Cardiac atrium fibroblast (primary cell): ENCODE measurements around the genes TCEAL8 and SLC25A53.

DNA sequence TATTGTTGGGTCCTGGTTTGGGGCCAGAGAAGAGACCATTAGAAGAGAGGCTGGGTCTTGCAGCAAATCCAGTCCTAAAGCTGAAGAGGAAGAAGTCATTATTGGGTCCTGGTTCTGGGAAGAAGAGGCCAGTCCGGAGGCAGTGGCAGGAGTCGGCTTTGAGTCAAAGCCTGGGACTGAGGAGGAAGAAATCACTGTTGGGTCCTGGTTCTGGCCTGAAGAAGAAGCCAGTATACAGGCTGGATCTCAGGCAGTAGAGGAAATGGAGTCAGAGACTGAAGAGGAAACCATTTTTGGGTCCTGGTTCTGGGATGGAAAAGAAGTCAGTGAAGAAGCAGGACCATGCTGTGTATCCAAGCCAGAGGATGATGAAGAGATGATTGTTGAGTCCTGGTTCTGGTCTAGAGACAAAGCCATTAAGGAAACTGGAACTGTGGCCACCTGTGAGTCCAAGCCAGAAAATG lies 5.1 kb downstream of the GPRASP1 start:
- RAMPAGE, long total RNA: no peak

DNA sequence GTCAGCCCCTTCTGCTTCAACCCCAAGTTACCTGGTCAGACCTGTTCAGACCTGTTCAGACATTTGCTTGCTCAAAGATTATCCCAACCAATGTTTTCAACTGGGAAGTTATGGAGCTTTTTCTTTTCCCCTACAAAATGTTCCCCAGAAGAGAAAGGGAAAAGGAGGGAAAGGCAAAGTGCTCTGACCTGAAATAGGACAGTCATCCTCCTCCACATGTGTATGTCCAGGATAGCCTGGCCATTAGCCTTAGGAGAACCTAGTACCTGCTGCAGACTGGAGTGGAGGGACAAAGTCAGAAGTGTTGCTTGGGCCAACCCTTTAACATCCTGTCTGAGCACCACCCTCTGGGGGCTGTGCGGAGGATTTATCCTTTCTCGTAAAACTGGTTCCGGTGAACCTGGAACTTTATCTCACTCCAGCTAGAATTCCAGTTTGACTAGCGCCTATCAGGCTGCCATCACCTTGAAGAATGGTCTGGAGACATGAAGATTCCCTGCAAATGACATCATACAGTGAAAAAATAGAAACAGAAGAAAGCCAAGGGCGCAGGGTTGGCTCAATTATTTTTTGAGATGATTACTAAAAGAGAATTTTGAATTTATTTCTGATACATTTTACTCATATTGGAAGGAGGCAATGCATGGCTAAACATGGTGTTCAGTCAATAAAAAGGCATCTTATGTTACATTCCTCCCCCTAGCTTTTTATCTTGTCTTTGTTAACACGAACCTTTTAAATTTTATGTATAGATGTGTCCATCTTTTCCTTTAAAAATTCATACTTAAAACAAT lies 4.0 kb downstream of the TCEAL8 start:
- RAMPAGE, long total RNA: no peak

DNA sequence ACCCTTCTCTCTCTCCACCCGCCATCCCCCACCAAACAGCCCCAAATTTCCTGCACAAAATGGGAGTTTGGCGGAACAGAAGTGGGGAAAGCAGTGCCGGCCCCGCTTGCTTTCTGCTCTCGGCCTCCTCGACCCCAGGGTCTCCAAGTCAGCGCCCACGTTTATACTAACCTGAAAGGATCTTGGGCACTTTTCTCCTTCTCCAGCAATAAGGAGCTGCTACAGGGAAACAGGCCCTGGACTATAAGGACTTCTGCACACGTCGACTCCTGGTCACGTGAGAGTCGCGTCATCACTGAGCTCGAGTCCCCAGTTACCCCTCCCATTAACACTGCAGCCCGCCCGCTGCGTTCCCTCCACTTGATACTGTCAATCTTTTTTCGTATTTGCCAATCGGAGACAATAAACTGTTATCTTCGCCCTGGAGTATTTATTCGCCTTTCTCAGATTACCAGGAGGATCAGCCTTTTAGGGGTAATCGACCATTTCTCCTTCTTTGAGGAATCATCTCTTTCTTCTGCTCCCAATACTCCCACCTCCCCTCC lies at the start of gene TCEAL8:
Gene TCEAL8 (minus strand): TSS at position 249 of the 545 bp plus-strand sequence.
- RAMPAGE, long total RNA: start-site peak on the minus strand centred at position 245 of the sequence, 62 bp wide, 2,022 and 214 reads in 2 replicates

- RAMPAGE, long total RNA: no peak
Measured at GRCh38 chrX:103330489-103331654, 833 bp downstream of the TCEAL7 start.

DNA sequence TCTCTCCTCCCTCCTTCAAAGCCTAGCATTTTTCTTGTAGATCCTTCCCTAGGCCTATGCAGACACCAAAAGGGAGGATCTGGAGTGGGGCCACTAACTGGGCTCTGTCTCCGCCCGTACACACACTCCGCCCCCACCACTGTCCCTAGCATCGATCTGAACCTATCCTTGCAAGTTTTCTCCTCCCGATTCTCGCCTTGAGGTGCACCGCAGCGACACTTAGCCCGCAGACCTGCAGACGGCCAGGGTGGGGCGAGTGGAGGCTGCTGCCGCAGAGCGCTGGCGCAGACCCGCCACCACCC lies 8.3 kb upstream of the TCEAL9 start:
- RAMPAGE, long total RNA: no peak

DNA sequence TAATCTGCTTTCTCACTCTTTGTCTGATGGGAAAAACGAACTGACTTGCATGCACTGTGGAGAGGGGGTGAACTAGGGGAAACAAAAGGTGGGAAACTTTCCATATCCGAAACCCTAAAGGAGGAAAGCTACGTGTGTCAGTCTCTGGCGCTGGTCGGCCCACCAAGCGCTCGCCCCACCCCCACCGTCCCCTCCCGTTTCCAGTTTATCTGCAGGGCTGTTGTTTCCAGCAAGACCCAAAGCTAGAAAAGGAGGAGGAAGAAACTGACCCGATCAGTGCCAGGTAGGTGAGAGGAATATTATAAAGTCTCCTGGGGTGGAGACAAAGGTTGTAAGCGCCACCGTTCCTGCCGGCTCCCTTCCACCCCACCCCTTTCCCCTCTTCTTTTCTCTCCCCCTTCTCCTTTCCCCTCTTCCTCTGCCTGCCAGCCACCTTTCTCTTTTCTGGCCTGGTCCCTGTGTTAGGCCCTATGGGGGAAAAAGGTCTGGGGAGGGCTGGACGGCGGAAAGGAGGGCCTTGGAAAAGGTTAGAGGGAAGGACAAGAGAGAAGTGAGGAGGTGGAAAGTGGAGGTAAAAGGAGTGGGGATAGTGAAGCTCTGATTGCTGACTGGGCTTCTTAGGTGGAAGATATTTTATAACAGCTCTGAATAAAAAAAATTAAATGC lies 706 bp downstream of the TCEAL9 start:
- RAMPAGE, long total RNA: no peak

- RAMPAGE, long total RNA: no peak
Measured at GRCh38 chrX:103585832-103586012, 407 bp downstream of the TCEAL4 start.

- RAMPAGE, long total RNA: no peak
Measured at GRCh38 chrX:103623891-103624375, 4.8 kb upstream of the TCEAL1 start.

- RAMPAGE, long total RNA: no peak
Measured at GRCh38 chrX:103688975-103689335, 2.5 kb upstream of the MORF4L2 start.

DNA sequence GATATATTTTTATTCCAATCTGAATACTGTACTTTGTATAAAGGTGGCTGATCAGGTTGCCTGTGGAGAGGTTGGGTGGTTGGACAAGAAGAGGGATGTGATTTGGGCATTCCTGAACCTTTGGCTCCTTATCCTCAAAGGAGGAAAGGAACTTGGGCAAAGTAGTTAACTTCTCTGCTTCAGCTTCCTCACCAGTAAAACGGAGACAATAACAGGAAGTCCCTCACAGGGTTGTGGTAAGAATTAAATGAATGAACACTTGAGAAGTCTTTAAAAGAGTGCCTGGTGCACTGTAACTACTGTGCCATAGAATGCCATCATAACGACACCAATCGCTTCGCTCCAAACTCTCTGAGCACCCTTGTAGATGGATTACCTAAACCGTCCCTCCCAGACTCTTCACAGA lies 10.5 kb downstream of the ZCCHC18 start:
- RAMPAGE, long total RNA: no peak

- RAMPAGE, long total RNA: start-site peak on the minus strand at chrX:104156957-104157021, 160 and 33 reads in 2 replicates
Measured at GRCh38 chrX:104156443-104157239, at the start of gene SLC25A53. TSS of gene SLC25A53 (minus strand) at chrX:104157009.

GRCh38 chrX:104165821-104166381 lies 352 bp upstream of the FAM199X start:
- RAMPAGE, long total RNA: no peak

- RAMPAGE, long total RNA: no peak
Measured at GRCh38 chrX:104662509-104663044, 96.6 kb downstream of the IL1RAPL2 start.

GRCh38 chrX:105796546-105797606 lies 25.5 kb upstream of the NRK start:
- RAMPAGE, long total RNA: no peak

DNA sequence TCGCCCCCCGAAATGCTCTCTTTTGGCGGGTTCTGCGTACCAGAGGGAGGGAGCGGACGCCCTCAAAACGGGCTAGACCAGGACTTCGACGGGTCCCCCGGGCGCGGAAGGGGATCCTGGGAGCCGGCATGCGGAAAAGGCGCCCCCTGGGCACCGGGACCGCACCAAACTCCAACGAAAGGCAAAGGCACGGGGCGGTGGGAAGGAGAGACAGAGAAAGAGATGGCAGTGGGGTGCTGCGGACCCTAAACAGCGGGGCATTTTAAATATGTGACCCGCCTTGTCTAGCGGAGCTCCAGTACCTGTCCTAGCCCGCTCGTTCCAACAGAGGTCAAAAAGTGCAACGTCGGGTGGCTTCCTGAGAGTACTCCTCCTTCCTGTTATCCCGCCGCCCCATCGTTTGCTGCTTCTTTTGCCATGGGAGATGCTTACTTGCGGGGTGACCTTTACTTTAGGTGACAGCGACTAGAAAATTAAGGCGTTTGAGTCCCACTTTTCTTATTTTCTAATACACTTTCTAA lies 642 bp downstream of the NRK start:
- RAMPAGE, long total RNA: no peak

GRCh38 chrX:106007598-106008431 lies 30.7 kb downstream of the SERPINA7 start:
- RAMPAGE, long total RNA: no peak

DNA sequence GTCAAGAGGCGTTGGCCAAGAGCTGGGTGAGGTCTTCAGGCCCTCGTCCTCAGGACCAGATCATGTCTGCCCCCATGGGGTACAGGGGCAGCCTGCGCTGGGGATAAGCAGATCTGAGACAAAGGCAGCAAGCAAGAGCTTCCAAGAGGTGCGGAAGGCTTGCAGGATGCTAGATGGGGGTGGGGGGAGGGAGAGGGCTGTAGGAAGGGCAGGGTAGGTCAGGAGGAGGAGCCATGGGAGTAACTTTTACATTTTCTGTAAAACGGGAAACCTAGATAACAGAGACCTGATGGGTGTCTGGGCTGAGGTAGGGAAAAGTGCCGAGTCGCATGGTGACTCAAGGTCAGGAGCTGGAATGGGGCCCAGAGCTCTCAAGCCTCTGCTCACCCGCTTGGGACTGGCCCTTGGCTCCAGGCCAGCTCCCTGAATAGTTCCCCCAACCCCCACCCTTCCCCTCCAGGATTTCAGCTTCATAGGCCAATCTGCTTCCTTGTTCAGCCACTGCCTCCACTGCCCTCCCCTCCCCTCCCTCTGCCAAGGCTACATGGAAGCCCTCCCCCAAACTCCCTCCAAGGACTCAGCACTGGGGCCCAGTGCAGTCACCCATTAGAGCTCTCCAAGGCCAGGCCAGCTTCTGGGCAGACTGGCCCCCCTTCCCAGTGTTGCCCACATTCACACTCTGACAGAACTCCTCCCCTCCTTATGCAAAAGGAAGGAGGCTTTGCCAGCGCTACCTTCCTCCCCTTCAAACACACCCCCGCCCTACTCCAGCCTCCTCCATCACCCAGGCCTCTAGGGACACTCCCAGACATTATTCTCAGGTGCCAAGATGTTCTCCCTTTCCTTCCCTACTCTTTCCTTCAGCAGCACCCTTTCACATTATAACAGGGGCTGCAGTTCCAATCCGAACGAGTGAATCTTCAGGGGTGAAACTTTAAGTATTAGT lies 43.6 kb downstream of the TSC22D3 start:
- RAMPAGE, long total RNA: no peak

- RAMPAGE, long total RNA: no peak
Measured at GRCh38 chrX:107877958-107878157, 52.2 kb downstream of the MID2 start.

DNA sequence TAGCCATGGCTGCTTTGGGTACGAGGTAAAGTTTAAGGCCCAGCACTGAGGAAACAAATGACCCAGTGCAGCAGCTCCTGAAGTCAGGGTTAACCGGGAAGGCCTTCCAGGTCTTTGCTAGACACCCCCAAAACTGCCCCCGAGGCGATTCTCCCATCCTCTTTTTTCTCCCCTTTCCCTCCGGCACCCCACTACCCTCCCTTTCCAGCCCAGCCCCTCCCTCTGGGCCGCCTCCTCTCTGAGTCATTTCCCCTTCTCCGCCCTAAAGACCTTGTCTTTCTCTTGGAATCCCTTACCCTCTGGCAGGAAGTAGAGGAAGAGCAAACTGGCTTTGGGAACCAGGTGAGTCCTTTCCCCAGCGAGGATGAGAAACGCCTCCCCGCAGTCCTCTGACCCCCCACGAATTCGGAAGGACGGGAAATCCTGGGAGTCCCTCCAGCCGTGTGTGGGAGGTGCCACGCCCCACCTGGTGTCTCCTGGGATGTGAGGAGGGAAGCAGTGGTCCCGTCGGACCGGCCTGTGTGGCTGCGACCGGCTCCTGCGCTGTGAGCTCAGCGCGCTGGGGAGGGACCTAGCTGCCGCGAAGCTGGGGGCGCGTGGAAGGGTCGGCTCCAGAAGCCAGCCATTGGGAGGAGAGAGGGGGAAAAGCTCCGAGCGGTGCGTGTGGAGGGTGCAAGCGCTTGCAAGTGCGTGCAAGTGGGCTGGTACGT lies 46.5 kb downstream of the TEX13B start:
- RAMPAGE, long total RNA: no peak

GRCh38 chrX:108091938-108092419 lies 401 bp downstream of the ATG4A start:
- RAMPAGE, long total RNA: no peak